Right cardiac atrium (tissue), 1 donor: ENCODE measurements around a stretch of chr22.

DNA sequence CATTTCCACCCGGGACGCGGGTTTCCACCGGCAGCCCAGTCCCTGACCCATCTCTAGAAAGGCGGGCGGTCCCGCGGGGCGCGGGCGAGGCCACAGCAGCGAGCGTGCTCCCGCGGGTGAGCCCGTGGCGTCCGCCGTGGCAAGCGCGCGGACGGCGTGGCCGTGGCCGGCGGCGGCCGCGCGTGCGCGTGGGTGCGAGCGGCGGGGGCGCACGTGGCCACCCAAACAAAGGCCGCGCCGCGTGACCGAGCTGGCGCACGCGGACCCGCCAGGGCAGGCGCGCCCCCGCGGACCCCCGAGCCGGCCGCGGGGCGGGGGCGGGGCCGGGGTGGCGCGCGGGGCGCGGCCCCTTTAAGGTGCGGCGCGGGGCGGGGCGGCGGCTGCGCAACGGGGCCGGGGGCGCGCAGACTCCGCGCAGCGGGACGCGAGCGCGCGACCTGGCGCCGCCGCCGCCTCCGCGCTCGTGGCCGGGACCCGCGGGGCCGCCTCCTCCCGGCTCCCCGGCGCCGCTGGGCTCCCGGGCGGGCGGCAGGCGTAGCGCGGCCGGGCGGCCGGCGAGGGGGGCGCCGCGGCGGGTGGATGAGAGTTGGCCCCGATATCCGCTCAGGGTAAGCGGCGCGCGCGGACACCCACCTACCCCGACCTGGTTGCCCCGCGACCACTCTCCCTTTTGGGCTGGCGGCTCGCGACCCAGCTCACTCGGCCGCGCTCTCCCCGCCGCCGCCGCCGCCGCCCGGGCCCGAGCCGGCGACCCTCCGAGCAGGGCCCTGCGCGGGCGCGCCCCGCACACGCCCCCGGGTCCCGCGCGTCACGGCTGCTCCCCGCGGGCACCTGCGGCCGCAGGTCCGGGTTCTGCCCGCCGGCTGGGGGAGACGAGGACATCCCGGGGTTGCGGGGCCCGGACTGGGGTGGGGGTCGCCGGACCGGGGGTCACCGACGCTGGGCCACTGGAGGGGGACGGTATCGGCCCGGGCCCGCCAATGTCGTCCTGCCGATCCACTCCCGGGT lies 39.6 kb upstream of the CELSR1 start:
- PRO-cap, result bidirectional peak, plus-strand start at position 406 of the sequence, minus-strand start at position 55 of the sequence

- PRO-cap, result no peak
Observed at GRCh38 chr22:46579756-46580279, 40.4 kb upstream of the GRAMD4 start.

- PRO-cap, result no peak
Observed at GRCh38 chr22:46586562-46587187, 33.5 kb upstream of the GRAMD4 start.

DNA sequence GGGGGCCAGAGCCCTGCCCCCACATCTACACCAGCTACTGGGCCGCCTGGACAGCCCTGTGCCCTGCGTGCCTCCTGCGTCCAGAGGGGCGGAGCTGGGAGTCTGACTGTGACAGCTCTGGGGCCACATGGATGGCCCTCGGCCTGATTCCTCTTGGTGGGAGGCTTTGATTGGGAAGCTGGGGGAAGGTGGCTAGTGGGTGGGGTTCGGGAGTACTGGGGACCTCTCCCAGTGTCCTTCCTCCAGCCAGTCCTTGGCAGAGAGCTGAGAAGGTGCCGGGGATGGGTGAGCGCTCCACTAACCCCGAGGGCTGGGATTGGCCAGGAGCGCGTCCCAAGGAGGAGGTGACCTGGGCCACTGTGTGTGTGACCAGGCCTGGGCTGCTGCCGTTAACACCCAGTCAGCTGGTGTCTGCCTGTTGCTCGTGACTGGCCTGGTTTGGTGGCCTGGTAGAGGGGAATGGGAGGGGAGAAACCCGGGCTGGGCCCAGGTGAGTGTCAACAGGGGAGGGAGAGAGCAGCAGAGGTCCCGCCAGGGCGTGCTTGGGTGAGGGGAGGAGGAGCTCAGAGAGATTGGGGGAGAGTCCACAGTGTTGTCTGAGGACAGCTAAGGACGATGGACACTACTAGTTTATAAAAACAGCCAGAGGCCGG lies 29.9 kb upstream of the GRAMD4 start:
- PRO-cap, result bidirectional peak, plus-strand start at position 470 of the sequence, minus-strand start at position 266 of the sequence

GRCh38 chr22:46626618-46627439 lies 6.6 kb downstream of the GRAMD4 start:
- PRO-cap, result no peak

DNA sequence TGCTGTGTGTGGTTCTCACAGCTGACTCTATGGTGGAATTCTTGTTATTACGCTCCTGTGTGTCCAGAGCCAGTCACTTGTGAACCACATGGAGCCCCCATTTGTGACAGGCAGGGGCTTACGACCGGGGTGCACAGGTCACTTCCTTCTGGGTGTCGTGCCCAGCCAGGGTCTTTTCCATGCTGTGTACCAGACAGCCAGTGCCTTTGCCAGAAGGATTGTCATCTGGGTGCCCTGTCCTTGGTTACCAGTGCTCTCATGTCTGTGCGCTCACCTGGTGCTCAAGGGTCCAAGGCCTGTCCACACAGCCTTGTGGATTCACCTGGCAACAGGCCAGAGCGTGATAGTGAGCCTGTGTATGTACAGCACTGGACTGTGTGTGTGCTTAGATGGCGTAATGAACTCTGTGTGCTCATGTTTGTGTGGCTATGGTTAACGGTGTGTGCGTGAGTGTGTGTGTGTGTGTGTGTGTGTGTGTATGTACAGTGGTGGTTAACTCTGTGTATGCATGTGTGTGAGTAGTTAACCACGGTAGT lies 18.6 kb downstream of the GRAMD4 start:
- PRO-cap, result no peak

DNA sequence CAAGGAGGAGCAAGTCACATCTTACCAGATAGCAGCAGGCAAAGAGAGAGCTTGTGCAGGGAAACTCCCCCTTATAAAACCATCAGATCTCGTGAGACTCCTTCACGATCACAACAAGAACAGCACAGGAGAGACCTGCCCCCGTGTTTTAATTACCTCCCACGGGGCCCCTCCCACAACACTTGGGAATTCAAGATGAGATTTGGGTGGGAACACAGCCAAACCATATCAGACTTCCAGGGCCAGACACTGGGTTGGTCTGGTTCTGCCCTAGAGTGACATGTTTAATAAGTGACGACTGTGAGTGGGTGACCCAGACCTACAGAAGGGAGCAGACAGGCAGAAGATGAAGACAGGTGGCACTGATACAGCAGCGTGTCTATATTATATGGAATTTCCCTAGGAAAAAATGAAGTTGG lies 26.7 kb downstream of the GRAMD4 start:
- PRO-cap, result no peak

DNA sequence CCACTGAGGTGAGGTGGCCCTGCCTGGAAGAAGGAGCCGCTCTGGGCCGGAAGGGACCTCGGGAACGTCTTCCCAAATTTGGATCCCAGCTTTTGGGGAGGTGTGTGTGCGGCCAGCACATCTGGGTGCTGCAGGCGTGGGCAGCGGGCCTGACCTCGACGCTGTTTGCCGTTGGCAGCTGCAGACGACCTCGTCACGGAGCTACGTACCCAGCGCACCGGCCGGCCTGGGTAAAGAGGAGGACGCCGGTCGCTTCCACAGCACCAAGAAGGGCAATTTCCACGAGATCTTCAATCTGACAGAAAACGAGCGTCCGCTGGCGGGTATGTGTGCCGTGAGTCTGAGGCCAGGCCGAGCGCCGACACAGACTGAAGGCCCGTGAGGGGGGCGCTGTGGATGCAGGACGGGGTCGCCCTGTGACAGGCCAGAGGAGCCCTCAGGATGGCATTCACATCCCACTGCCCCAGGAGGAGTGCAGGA lies 53.3 kb downstream of the GRAMD4 start:
- PRO-cap, result no peak

DNA sequence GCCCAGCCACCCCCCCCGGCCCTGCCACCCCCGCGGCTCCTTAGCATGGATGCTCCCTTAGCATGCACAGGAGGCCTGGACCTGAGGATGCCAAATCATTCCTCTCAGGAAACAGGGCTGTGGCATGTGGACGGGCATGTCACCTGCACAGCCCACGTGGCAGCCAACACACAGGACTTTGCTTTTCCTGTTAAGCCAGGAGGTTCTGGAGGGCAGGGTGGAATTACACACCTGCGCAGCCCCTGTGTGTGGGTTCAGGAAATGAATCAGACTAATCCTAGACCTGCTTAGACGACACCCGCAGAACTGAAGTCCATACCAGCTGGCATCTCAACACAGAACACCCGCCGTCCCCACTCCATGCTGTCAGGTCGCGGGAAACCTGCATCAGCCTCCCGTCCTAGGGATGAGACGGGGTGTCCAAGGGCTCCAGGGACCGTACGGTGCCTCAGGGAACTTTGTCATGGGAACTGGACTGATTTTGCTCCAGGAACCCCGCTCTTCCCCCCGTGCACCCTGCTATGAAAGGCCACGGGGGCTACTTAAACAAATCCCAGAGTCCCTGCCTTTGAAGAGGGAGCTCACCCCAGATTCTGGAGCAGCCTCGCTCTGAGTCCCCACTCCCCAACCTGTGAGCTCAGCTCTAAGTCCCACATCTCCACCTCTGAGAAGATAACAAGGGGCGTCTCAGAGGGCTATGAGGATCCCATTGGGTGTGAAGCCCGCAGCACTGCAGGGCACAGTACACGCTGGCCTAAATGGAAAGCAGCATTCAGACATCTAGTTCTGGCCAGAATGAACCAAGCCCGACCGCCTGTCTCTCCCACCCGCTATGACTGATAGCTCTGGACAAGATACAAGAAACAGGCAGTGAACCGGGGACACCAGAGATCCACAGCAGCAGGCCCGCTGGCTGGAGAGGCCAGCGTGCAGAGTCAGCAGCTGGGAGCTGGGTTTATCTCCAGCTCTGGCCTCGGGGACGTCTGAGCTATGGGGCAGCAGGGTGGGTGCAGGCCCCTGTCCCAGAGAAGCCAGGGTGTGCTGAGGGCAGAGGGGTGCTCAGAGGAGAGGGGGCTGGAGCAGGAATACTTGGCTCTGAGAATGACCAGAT lies 9.9 kb downstream of the CERK start:
- PRO-cap, result no peak

- PRO-cap, result no peak
Observed at GRCh38 chr22:46740928-46741353, 2.9 kb upstream of the CERK start.

- PRO-cap, result no peak
Observed at GRCh38 chr22:46741354-46741936, 3.4 kb upstream of the CERK start.

GRCh38 chr22:46757996-46758490 lies 4.4 kb upstream of the TBC1D22A start:
- PRO-cap, result no peak

DNA sequence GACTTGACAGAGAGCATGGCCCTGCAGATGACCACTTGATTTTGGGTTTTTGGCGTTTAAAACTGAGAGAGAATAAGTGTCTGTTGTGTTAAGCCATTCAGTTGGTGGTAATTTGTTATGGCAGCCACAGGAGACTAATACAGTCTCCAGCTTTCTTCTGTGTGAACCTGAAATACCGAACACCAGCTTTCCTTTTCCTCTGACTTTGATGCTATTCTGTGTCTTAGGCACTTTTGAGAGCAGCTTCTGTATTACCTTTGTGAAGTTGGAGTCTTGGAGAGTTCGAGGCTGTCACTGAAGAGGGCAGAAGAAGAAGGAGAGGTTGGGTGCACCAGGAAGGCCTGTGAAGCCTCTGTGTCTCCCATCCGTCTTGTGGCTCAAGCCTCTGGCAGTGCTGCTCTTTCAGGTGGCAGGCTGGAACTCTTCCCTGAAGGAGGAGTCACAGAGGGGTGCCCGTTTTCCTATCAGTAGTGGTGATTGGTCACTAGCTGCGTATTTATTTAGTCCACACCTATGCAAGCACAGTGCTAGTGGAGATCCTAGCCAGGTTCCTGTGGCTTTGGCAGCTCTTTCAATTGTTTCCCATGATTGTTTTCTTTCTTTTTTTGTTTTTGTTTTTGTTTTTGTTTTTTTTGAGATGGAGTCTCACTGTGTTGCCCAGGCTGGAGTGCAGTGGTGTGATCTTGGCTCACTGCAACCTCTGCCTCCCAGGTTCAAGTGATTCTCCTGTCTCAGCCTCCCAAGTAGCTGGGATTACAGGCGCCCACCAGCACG lies 2.6 kb downstream of the TBC1D22A start:
- PRO-cap, result no peak

DNA sequence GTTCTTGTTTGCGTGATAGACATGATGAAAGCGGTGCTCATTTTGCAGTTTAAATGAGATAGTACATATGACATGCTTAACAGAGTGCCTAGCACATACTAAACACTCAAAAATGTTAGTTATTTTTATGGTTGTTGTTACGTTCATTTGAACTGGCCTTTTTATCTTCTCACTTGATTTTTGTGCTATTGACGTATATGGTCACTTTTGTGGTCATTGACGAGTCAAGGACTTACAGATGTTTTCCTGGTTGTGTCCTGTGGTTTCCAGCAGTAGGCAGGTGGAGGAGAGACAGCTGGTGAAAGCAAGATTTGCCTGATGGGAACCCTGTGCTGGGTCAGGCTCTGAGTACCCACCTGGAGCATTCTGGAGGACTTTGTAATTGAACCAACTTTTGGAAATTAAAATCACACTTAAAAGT lies 38.2 kb downstream of the TBC1D22A start:
- PRO-cap, result no peak

- PRO-cap, result no peak
Observed at GRCh38 chr22:46814941-46815672, 52.7 kb downstream of the TBC1D22A start.

DNA sequence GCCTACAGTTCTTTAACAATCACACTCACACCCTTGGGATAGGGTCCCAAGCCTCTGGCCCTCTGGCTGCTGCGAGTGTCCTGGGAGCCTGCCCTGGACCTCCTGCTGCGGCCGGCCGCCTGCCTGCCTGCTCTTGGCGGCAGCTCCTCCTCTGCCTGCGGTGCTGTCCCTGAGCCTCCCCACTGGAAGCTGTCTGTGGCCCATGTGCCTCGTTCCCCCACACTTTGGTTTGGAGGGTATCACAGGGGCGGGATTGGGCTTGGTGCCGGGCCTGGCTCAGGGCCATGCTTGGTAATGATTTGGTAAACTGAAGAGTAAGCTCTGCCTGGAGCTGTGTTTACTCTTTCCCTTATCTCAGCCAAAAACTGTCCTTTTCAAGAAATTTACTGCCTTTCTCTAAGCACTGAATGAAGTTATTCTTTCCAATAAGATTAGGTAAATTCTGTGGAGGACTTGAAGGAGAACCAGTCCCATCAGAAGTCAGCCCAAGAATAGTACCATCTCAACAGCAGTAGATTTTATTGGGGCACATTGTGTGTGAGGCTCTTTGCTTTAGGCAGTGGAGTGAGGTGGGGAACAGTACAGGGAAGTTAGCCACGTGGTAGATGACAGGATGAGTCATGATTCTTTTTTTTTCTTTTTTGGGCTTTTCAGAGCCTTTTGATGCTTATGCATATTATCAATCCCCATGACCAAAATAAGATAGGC lies 53.7 kb downstream of the TBC1D22A start:
- PRO-cap, result no peak

DNA sequence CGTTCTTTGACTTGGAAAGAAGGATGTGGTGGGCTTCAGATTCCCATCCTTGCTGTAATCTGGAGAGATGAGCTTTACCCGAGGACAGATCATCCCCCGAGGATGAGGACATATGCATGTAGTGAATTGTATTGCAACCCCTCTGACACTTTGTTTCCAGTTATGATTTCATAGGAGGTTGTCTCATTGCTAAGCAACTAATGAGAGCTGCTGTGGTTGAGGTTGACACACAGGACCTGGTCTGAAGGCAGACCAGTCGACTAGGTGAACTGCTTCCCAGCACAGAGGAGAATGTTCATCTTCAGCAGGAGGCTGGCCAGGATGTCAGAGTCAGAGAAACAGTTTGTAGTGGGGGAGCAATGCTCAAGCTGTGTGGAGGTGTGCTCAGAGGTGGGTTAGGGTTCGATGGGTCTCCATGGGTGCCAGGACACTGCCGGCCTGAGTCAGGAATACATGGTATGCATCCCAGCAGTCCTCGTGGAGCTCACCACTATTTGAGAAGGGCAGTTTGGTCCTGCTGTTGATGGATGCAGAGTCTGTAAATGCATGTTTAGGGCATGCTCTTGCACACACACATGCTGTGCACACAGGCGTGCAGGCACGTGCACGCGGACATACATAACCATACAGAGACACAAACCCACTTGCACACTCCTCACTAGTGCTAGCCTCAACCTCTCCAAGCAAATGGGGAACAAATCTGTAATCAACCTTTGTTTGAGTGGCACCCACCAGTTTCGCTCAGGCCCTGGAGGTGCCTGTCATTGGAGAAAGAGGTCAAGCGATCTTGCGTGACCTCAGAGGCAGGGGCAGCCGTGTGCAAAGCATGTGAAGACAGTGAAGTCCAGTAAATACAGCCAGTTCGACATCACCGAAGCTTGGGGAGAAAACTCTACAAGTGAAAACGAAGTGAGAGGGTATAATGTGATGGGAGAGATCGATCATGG lies 153.8 kb downstream of the TBC1D22A start:
- PRO-cap, result no peak

GRCh38 chr22:46979516-46980037 lies 217.1 kb downstream of the TBC1D22A start:
- PRO-cap, result no peak

DNA sequence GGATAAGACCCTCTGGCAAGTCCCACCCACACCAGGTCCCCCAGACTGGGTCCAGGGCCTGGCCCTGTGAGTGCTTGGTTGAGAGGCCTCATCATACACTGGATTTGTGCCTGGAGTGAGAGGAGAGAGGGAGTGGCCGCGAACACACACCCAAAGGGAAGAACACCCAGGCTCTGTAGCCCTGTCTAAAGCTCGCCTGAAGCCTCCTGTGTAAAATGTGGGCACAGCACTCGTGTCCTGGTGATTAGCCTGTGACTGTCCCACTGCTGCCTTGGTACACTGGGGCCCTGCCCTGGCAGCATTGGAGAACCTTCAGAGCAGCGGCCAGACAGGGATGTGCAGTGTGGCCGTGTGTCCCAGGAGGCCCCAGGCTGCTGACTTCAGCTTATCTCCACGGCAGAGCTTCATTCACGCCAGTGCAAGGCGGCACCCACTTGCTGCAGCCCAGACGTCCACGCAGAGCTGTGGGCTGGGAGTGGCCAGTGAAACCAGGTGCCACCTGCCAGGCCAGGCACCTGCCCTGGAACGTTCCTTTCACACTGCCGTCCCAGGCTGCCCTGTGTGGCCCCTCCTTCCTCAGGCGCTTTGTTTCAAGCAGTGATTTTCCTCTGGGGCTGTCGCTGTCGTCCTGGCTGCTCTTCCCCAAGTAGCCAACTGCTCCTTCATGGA lies 270.1 kb downstream of the TBC1D22A start:
- PRO-cap, result no peak

DNA sequence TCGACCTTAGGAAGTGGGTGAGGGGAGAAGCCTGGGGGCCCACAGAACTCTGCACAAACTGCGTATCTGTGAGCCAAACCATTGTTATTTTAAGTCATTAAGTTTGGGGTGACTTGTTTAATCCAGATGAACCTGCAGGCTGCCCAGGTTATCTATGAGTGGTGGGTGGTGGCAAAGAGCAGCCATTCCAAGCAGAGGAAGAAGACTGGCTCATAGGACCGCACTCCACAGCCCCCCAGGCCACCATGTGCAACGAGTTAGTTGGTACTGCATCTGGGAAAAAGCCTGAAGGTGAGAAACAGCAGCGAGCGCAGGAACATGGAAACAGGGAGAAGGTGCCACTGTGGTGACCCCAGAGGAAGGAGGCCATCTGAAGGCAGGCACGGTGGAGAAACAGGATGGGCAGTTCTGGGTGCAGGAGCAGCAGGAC lies 300.2 kb downstream of the TBC1D22A start:
- PRO-cap, result no peak